A673 (cell line): ENCODE results near the genes TANGO6, CLEC18C and SF3B3.

- PRO-cap = no peak
These were observed 23.7 kb downstream of the CDH1 start for GRCh38 chr16:68760499-68761462.

DNA sequence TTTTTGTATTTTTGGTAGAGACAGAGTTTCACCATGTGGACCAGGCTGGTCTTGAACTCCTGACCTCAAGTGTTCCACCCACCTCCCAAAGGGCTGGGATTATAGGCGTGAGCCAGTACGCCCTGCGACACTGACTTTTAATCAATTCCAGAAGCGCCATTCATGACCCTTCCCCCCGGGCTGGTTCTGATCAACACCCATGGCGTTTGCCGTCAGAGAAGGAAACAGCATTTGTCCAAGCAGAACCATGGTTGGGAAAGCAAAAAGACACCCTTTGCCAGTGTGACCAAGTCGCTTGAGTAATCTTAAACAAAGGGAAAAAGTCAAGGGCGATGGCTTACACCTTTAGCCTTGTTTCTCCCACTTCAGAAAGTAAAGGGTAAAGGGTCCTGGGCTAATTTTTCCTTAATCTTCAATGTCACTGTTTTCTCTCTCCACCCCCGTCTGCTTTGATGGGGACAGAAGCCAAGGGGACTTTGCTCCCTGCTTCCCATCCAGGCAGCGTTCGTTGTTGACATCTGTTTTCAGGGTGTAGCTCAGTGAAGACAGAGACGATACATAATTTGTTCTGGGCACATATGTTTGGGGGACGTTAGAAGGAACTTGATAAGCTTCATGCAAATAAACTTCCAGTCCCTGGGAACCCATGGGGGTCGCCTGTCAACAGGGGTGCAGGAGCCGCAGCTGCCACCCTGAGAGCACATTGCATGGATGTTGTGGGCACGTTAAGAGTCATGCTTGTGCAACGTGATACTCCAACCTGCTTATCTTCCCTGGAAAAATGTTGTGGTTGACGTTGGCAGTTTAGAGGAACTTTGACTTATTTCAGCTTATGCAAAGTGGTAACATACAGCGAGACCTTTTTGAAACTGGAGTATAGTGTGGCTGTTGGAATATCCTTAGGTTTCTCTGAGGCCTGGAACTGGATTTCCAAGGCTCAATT lies 50.7 kb upstream of the TANGO6 start:
- PRO-cap = no peak

GRCh38 chr16:68843189-68843922 lies at the start of gene TANGO6:
TANGO6 (plus strand) TSS chr16:68843531.
- PRO-cap = bidirectional peak, plus-strand start at chr16:68843602, minus-strand start at chr16:68843460

- PRO-cap = no peak
These were observed 72.9 kb downstream of the TANGO6 start for GRCh38 chr16:68916370-68916574.

GRCh38 chr16:69143164-69143724 lies 10.8 kb downstream of the UTP4 start:
- PRO-cap = no peak

DNA sequence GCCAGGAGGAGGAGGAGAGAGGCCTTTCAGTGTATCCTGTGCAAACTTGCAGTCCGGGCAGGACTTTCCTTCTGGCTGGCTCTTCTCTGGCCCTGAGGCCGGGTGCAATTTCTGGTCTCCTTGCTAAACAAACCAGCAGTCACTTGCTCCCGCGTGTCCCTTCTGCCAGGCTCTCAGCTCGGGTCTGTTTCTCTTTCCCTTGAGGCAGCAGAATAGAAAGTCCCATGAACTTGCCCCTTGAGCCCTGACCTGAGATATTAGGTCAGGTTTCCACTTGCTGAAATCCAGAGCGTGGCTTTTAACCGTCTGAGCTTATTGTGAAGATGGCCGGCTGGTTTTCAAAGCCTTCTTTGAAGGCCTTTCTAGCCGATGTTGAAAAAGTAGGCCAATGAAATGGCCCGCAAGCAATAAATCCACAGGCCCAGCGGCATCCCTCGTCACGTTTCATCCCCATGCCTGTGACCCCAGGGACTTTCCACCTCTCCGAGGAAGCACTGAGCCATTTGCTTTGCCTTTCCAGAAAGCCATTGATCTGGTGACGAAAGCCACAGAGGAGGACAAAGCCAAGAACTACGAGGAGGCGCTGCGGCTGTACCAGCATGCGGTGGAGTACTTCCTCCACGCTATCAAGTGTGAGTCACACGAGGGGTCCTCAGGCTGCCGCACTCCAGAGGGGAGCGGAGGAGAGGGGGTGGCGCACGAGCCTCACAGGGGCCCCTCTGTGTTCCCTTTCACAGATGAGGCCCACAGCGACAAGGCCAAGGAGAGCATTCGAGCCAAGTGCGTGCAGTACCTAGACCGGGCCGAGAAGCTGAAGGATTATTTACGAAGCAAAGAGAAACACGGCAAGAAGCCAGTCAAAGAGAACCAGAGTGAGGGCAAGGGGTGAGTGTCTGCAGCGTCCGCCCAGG lies 4.6 kb downstream of the VPS4A start:
- PRO-cap = no peak

GRCh38 chr16:69323260-69324024 lies 6.9 kb downstream of the PDF start:
- PRO-cap = no peak

DNA sequence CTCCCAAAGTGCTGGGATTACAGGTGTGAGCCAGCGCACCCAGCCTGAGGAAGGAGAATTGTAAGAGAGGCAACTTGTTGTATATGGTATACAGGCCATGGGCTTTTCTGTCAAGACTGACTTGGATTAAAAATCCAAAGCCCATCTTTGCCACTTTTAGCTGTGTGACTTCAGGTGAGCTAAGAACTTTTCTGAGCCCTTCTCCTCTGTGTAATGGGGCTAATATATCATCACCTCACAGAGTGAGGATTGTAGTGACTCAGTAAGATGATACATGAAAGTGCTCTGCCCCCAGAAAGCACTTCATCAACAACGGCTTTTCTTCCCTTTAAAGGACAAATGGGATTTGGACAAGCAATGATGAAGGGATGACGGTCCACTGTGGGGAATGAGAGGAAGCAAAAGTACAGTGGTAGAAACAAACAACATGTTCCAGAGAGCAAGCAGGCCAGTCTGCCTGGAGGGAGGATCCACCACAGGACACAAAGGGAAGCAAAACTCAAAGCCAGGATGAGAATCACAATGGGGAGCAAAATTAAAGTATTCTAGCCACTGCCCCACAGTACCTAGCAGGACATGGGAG lies 14.3 kb upstream of the TMED6 start:
- PRO-cap = no peak

DNA sequence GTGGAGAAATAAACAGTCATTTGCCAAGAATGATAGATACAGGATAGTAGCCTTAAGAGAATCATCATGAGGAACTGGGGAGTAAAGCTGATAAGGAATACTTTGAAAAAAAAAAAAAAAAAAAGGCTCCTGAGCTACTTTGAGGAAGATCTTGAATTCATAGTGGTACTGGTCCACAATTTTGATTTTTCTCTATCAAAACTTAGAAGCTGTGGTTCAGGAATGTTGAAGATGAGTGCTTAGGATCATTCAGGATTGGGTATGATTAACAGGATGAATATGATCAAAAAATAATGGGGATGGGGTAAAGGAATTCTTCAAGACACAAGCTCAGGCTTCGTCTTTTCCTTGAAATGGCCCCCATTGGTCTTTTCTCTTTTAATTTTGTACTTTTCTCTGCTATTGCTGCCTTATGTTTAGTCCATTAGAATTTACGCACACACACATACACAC lies 34.9 kb downstream of the NFAT5 start:
- PRO-cap = no peak

DNA sequence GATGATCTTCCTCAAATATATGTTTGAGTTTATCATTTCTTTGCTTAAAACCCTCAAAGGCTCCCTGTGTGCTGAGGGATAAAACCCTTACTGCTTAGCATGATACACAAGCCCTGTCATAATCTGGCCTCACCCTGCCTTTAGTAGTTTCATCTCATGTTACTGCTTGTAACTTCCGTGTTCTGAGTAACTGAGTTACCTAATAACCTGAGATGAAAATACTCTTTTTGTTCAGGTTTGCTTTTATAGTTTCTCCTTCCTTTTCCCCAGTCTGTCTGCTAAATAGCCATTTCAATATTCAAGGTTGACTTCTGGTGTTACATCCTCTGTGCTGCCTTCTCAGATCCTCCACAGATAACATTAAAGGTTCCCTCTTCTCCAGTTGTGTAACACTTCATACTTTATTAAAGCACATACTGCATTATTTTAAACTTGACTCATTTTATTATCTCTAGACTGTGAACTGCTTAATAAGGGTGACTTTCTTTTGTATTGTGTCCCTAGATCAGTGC lies 47.6 kb downstream of the NFAT5 start:
- PRO-cap = no peak

GRCh38 chr16:69840666-69841022 lies 78.5 kb downstream of the WWP2 start:
- PRO-cap = no peak

- PRO-cap = no peak
These were observed 8.9 kb upstream of the CLEC18A start for GRCh38 chr16:69942144-69942666.

GRCh38 chr16:69964898-69965662 lies 13.9 kb downstream of the CLEC18A start:
- PRO-cap = no peak

GRCh38 chr16:69990269-69990637 lies 39.1 kb downstream of the CLEC18A start:
- PRO-cap = no peak

- PRO-cap = no peak
These were observed at the start of gene CLEC18C for GRCh38 chr16:70173625-70174051. CLEC18C (plus strand) TSS chr16:70173787.

DNA sequence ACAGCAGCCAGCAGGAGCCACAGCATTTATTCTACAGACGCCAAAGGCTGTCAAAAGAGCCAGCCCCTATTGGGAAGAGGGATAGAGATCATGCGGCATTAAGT lies 399 bp upstream of the EXOSC6 start:
- PRO-cap = no peak

DNA sequence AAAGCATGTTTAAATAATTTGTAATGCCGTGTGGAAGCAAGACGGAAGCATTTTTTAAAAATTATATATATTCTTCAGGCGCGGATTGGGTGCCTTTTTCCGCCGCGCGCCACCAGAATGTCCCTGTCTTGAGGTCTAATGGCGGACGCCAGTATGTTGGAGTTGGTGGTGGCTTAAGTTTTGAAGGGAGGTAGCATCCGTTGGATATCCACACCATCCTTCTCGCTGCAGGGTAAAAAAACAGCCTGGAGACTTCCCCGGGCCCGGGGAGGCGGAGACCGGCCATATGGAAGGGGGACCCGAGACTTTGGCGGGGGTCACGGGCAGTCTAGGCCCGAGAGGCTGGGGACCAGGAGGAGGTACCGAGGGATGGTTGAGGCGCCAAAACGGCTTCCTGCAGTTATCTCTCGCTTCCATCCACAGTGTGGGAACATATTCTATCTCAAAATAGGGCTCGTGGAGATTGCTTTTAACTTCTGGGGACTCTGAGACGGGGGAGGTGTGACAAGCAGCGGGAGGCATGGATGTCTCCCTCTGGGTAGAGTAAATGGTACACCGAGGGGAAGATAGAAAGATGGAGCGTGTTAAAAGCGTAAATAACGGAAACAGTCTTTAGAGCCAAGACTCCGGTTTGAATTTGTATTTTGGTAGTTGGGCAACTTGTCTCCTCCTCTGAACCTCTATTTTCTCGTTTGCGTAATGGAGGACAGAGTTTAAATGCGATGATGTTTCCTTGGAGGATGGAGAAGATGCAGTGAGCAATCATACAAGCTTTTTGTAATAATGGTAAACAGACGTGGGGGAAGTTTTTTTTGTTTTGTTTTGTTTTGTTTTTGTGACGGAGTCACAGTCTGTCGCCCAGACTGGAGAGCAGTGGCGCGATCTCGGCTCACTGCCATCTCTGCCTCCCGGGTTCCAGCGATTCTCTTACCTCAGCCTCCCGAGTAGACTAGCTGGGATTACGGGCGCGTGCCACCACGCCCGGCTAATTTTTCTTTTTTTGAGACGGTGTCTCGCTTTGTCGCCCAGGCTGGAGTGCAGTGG lies at the start of gene SF3B3:
SF3B3 (plus strand) TSS at position 120 of the 1,044 bp plus-strand sequence.
- PRO-cap = bidirectional peak, plus-strand start at position 120 of the sequence, minus-strand start outside the sequence; bidirectional peak, plus-strand start at position 326 of the sequence, minus-strand start at position 309 of the sequence; bidirectional peak, plus-strand start at position 466 of the sequence, minus-strand start at position 444 of the sequence; bidirectional peak, plus-strand start at position 925 of the sequence, minus-strand start at position 903 of the sequence

DNA sequence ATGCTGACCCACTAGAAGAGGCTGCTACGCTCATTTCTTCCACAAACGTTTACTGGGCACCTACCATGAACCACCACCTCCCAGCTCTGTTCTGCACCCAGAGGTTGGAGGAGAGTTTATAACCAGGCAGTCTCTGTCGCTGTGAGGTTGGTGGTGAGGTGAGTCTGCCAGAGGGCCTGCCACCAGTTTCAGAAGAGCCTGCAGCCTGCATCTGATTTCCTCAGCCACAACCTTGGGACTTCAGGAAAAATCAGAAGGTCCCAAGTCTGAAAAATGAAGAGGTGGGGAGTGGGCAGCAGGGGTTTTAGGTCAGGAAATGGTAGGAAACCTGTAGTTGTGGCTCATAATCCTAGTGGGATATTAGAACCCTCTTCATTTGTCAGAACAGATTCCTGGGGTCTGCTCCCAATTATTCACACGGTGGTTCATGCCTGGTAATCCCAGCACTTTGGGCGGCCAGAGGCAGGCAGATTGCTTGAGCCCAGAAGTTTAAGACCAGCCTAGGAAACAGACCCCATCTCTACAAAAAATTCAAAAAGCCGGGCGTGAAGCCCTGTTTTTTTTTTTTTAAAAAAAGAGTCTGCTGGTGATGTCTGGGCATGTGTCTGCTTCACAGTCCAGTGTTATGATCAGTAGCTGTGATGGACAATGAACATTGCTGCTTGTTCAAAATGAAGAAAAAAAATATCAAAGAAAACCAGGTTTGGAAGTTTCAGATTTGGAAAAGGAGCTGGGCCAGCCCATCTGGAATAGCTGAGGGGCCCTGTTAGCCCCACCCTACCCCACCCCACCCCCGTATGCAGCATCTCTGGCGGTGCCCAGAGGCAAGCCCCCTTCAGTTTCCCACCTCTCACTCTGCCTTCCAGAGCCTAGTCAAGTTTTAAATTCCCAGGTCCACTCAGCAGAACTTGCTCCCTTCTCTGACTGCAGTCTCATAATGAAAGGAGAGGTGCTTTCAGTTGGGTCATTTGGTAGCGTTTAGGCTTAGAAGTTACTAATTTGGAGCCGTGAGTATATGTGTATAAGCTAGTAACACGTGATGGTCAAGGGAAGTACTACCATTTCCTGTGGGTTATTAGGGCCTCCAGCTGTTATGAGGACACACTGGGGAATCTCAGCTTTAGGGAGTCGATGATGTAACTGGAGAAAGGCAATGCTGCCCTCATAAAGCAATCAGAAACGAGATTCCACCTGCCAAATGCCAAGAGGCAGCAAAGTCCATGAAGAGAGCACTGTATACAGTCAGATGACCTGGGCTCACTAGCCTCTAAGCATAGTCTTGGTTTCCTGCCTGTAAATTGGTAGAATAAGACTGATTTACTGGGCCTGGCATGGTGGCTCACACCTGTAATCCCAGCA lies 52.4 kb downstream of the SF3B3 start:
- PRO-cap = no peak

GRCh38 chr16:70602916-70603115 lies 43.5 kb upstream of the IL34 start:
- PRO-cap = unidirectional peak, minus-strand start at chr16:70603030

DNA sequence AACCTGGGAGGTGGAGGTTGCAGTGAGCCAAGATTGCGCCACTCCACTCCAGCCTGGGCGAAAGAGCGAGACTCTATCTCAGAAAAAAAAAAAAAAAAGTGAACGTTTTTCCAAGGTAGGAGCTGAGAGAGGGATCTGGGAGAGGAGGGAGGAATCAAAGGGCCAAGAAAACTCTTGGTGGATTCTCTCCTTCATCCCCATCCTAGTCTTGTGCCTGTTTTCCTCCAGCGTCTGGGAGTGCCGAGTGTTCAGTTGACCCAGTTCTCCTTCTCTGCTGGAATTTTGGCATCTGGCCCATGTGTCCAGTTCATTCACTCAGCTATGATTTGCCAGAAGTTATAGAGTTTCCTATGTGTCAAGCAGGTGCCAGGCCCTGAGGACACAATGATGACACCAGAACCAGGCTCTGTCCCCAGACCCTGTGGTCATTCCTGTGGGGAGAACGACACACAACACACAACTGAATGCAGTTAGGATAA lies 36.2 kb upstream of the IL34 start:
- PRO-cap = no peak